ENCODE results near the gene C9orf152.

DNA sequence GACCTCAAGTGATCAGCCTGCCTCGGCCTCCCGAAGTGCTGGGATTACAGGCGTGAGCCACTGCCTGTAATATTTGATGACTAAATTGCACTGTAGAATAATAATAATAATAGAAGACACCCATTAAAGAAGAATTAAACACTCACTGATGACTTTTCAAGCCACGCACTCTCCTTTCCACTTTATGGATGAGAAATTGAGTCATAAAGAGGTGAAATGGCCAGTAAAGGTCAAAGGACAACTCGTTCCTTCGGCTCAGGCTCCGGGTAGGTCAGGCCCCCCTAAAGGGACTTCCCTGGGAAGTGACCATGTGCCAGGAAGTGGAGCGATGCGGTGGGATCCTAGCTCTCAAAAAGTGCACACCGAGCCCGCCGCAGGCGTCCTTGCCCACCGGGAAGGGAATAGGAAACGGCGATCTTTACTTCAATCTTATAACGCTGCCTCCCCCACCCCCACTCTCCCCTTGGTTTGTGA is 1.4 kb upstream of the KLF4 start:
- PRO-cap, result no peak
- RAMPAGE, long total RNA, 2 experiments, result no peak in any of the 2 experiments

DNA sequence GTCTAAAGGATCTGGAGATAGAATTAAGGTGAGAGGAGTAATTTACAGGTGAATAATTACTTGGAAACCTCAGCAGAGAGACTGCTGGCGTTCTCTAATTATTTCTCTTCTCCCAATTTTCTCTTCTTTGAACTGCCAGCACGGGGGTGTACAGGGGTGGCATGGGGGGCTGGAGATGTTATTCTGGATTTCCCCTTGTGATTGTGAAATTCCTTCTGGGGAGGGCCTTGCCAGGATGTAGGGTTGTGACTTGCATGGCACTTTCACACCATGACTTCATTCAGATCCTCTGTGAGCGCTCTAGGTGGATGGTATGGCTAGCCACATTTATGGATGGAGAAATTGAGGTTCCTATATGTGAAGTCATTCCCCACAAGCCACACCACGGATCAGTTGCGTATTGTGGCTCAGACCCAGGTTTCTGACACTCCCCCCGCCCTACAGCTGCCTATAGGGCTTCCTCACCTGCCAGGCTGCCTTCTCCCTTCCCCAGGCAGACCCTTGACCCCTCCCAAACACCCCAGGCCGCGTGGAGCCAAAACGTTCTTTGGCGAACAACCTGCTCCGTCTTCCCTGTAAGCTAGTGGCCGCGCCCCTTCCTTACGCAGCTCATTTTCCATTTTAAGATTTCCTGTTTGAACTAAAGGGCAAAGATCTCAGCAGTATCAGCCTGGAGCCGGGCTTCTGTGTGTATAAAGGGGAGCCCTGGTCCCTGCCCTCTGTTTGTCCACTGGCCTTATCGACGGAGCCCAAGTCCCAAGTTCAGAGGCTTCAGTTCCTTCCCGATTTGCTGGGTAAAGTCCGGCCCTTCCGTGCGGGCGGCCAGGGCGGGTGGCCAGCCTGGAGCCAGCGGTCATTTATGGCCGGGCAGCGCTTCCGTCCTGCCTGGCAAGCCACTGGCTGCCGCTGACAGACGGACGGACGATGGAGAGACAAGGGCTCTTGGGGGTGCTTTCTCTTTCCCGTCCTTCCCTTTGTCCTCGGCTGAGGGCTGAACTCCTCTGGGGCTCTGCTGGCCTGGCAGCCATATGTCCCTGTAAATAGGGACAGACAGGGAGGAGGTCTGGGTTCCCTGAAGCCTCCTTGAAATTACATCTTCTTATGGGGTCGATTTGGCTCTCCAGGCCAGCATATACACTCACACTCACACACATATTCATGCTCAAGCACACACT is 97.9 kb upstream of the KLF4 start:
- PRO-cap, result no peak
- RAMPAGE, long total RNA, 2 experiments, result no peak in any of the 2 experiments

- PRO-cap, result no peak
- RAMPAGE, long total RNA, 2 experiments, result no peak in any of the 2 experiments
Measured at GRCh38 chr9:107676079-107676502, 186.5 kb upstream of the KLF4 start.

DNA sequence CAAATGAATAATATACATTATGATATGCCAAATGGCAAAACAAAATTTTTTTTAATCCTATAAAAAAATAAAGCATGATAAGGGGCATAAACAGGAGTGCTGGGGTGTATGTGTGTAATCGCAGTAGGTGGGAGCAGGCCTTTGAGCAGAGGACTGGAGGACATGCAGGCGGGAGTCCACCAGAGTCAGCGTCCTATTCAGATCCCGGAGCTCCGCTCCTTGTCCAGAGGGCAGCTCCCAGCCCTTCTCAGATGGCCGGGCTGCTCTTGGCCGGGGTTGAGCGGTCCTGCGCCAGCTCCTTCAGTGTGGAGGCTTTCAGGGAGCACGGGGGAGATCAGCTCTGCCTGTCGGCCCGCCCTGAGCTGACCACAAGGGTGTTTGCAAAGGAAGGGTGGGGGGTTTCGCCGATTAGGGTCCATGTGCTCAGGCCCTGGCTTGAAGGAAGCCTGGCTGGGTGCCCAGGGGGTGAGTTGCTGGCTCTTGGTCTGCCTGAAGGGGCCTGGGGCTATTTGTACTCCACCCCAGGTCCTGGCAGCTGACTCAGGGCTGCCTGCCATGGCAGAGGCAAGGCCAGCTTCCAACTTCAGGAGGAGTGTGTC is 249.9 kb upstream of the KLF4 start:
- PRO-cap, result no peak
- RAMPAGE, long total RNA, 2 experiments, result no peak in any of the 2 experiments

DNA sequence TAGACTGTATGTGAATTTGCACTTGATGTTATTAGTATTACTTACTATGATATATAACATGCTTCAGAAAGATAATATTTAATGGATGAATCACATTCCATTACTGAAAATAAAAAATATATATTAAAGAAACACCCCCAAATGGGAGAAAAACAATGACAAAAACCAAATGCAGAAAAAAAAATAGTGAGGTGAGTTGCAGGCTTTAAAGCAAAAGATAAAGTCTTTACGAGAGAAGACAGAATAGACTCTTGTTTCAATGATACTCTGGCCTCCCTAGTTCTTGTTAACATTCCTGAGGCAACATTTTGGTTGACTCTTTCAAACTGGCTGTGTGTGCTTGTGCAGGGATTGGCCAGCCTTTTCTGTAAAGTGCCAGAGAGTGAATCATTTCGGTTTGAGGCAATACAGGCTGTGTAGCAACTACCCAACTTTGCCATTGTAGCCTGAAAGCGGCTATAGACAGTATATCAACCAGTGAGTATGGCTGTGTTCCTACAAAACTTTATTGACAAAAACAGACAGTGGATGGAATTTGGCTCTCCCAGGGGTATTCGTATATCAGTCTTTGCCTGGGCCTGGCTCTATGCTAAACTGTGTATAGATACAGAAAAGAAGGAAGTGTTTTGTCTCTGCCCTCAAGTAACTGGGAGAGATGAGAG is 567.8 kb upstream of the KLF4 start:
- PRO-cap, result no peak
- RAMPAGE, long total RNA, 2 experiments, result no peak in any of the 2 experiments

DNA sequence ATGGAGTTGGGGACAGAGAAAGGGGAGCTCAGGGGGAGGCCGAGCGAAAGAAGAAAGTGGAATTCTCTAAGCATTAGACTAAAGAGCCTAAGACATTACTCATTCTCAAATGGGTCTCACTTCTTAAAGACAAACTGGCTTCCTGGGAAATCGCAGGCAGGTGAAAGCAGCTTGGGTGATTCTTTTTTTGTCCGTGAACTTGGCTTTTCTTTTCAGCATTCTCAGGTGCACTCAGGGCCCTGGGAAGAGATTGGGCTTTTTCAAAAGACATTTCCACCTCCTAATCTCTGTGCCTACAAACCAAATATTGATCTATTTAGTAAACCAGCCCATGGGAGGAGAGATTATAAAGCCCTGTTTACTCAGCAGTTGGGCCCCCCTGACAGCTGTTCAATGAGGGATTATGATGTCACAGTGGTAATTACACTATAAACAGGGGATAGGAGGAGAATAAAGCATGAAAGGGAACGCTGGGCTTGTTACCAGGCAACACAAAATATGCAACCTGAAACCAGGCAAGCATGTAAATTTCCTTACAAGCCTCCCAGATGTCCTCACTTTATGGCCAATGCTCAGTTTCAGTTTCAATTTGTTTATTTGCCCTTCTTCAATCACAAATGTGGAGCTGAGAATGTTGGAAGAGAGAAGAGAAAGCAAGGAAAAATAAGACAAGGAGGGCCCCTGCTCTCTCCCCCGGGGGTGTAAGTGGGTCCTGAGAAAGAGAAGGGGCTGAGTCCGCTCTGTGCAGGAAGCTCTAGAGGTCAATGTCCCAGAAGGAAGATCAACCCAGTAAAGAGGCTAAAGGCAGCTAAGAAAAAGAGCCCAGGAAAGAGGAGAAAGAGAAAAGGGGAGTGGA is 583.8 kb downstream of the ACTL7B start:
- PRO-cap, result no peak
- RAMPAGE, long total RNA, 2 experiments, result no peak in any of the 2 experiments

DNA sequence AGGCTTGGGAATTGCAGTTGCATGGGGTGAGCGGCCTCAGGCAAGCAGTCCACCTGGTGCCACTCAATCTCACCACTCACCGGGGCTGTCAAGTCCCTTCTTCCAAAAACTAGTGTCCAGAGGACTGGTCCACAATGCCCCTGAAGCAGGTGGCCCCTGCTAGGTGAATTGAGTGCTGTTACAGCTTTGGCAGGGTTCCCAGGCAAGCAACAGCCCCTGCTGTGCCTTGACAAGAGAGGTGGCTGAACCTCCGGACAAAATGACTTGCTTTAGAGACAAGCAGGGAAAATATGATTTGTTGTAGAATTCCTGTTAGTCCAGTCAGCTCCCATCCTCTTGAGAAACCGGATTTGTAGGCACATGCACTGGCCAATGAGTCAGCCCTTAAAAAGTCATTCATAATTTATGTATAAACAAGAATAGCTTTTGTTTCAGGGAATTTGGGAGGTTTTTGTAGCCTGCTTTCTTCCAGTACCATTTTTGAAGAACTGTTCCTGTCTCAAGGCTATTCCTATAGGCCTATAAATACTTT is 411.2 kb downstream of the ACTL7B start:
- PRO-cap, result unidirectional peak, minus-strand start at position 261 of the sequence
- RAMPAGE, long total RNA, 2 experiments, result start-site peak on the minus strand in 1 of 2 experiments, centred at position 258 of the sequence, 9 reads per replicate

- PRO-cap, result no peak
- RAMPAGE, long total RNA, 2 experiments, result no peak in any of the 2 experiments
Measured at GRCh38 chr9:108551419-108551594, 304.5 kb downstream of the ACTL7B start.

DNA sequence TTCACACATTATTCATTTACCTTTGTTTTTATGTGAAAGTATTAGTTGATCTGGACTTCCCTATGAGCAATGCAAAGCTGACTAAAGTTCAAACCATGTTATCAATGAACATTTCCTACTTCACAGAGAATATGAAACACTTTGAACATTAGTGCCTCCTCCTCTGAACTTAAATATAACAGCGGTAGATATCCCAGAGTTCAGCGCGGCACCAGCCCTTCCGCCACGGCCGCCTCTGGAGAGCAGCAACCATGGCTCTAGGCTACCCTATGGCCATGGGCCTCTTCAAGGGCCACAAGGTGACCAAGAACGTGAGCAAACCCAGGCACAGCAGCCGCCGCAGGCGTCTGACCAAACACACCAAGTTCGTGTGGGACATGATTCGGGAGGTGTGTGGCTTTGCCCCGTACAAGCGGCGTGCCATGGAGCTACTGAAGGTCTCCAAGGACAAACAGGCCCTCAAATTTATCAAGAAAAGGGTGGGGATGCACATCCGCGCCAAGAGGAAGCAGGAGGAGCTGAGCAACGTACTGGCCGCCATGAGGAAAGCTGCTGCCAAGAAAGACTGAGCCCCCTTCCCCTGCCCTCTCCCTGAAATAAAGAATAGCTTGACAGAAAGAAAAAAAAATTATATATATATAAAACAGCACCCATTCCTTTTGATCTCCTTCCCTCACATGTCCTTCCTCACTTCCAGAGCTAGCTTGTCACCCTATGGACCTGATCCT is 229.0 kb downstream of the ACTL7B start:
- PRO-cap, result no peak
- RAMPAGE, long total RNA, 2 experiments, result no peak in any of the 2 experiments

DNA sequence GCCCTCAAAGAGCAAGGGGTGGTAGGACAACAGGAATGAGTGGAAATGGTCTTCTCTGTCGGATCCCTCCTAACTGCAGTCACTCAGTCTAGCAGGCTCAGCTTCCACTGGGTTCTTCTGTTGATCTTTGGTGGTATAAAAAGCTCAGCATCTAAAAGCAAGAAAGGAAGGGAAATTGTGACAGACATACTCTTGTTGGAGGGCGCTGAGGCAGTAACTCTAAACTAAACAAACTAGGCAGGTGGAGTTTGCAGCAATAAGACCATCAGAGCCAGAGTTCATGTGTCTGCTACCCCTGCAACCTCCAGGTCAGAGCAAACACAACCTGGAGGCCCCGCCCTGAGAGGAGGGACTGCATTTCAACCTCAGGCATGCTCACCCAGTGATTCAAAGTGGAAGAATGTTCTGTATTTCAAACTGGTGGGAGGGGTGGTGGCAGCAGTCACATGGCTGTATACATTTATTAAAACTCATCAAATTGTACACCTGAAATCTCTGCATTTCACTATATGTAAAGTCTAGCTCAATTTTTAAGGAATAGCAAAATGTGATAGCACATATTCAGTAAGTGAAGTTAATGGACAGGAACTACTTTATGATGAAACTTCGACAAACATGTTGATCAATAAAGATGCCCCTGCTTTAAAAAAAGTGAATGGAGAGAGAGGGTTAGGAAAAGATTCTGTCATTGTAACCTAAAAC is 7.1 kb downstream of the ACTL7A start:
- PRO-cap, result no peak
- RAMPAGE, long total RNA, 2 experiments, result no peak in any of the 2 experiments

GRCh38 chr9:109069602-109070830 is 49.7 kb downstream of the TMEM245 start:
- PRO-cap, result no peak
- RAMPAGE, long total RNA, 2 experiments, result no peak in any of the 2 experiments

DNA sequence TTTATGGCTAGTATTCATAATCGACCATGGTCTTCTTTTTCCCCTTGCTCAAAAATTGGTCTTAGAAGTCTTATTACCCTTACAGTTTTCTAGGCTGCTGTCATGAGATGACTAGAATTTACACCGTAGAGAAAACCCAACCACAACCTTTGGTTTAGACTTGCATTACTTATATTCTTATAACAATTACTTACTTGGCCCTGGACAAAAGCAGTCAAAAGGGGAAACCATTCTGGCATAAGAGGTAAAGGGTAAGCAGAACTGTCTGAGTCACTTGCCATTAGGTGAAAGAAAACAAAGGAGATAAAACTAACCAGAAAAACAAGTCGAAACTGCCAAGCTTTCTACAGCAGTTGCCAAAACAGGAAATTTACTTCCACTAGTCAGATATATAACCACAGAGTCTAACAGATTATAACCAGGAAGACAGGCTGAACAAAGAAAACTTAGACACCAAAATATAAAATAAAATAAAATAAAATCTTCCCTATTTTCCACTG is 17.9 kb downstream of the TMEM245 start:
- PRO-cap, result no peak
- RAMPAGE, long total RNA, 2 experiments, result no peak in any of the 2 experiments

DNA sequence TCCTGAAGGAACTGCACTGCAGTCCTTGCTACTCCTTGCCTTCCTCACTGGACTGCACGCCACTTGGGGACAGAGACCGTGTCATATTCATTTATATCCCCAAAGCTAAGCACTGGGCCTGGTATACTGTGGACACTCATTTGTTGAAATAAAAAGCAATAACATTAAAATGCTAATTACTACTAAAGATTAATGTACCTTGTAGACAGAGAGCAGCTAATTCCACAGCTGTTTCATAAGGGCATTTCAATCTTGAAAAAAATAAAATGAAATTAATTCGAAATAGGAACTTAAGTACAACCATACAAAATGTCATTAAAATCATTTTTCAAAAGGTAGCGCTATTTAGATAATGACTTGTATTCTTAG is 58.0 kb downstream of the EPB41L4B start:
- PRO-cap, result no peak
- RAMPAGE, long total RNA, 2 experiments, result no peak in any of the 2 experiments

GRCh38 chr9:109307296-109308005 is 13.4 kb downstream of the EPB41L4B start:
- PRO-cap, result no peak
- RAMPAGE, long total RNA, 2 experiments, result no peak in any of the 2 experiments

- PRO-cap, result no peak
- RAMPAGE, long total RNA, 2 experiments, result no peak in any of the 2 experiments
Measured at GRCh38 chr9:109487376-109487651, 10.8 kb downstream of the PTPN3 start.

DNA sequence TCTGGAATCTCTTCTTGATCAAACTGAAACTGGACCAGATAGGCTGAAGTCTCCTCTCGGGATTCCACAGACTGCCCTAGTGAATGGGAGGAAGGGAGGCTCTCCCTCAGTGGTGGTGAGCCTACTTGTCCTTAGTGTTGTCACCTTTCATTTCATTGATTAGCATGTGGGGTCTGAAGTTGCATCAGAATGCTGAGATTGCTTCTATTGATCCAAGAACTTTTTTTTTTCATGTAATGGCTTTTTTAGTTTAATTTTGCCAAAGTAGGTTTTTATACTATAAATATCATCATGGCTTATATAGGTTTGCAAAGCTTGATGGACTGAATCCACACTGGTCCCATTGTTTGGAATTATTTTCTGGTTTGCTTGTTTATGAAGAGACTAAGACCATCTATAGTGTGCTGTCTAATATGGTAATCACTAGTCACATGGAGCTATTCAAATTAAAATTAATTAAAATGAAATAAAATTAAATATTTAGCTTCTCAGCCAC is 40.4 kb downstream of the C9orf152 start:
- PRO-cap, result no peak
- RAMPAGE, long total RNA, 2 experiments, result no peak in any of the 2 experiments

DNA sequence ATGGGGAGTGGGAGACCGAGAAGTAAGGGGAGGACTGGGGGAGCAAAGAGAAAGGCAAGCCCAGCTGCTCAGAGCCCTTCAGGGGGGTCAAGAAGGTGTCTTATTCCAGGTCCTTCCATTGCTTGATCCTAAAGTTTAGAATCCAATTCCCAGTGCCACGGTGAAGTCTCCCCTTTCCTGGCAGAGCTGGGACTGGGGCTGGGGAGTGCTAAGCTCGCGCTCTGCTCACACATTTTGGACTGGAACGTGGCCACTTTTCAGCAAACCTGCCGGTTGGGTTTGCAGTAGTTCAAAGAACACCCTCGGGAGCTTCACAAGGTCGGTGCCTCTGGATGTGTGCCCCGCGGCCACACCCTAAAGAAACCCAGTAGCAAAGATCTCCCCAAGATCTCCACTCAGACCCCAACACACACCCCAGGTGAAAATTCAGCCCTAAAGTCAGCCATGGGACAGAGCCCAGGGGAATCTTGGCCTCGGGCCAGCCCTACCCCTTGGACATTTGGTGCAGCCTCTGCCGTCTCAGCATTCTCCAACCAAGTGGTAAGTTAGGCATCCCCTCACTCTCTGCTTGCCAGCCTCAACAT is at the start of gene C9orf152:
C9orf152 (minus strand) TSS at position 194 of the 584 bp plus-strand sequence.
- PRO-cap, result unidirectional peak, minus-strand start at position 194 of the sequence
- RAMPAGE, long total RNA, 2 experiments, result no peak in any of the 2 experiments

GRCh38 chr9:110257844-110258438 is 1.6 kb upstream of the TXN start:
- PRO-cap, result no peak
- RAMPAGE, long total RNA, 2 experiments, result no peak in any of the 2 experiments

GRCh38 chr9:110407802-110408443 is 70.3 kb upstream of the TXNDC8 start:
- PRO-cap, result no peak
- RAMPAGE, long total RNA, 2 experiments, result no peak in any of the 2 experiments

GRCh38 chr9:110441272-110441789 is 103.7 kb upstream of the TXNDC8 start:
- PRO-cap, result no peak
- RAMPAGE, long total RNA, 2 experiments, result no peak in any of the 2 experiments